Heart (tissue), 3 donors: ENCODE results near the gene SHQ1.

- RAMPAGE, long total RNA, 2 experiments, result no peak in any of the 2 experiments
These were observed 375.3 kb downstream of the FOXP1 start for GRCh38 chr3:71208082-71208699.

DNA sequence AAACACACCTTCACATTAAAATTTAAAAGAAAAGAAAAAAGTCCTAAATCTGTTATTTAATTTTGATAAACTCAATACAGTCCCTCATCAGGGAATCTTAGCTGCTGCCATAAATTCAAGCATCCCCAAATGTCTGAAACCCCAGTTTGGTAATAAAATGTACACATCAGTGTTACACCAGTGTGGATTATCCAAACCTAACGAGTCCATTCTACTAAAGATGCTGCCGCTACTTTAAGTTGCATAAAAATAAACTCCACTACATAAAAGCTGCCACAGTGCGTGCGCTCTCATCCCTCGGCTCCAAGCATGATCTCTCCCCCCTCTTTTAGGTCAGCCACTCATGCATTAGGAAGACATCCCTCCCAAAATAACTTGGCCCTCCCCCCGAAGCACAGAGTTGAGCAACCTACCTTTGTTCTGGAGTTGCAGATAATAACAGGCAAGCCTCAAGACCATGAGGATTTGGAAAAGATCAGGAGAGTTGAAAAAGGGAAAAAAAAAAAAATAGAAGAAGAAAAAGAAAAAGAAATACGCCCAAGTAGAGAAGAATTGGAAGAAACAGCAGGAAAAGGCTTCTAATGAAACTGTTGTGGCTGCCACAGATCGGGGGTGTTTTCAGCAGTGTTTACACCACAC, 339.4 kb downstream of the FOXP1 start:
- RAMPAGE, long total RNA, 2 experiments, result start-site peak on the plus strand in 1 of 2 experiments, centred at position 432 of the sequence, 37 reads per replicate

DNA sequence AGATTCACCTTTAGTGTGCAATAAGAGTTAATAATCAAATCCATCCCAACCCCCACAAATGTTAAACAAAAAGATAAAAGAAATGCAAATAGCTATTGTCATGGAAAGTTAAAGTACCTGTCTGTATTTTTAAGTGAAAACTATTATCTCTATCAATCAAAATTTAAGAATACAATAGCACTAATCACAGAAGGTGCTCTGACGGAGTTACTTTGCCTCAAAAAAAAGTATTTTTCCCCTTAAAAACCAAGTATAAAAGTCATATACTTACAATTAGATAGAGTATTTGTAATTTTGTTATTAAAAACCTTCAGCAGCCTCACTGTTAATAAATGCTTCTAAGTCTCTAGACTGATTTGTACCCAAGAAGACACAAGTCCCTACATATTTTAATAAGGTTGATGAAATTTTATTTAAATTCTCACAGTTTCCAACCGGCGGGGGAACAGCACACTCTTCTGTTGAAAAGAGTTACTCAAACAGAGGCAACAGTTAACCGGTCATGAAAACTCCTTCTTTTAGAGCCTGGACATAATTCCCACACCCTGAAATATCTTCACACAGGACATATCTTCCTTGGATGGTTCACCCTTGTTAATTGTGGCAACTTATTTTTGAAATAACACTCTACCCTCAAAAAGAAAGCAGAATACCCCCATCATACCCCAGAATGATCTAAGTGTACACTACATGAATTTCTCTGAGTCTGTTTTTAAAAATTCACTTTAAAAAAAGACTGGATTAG, 278.9 kb downstream of the FOXP1 start:
- RAMPAGE, long total RNA, 2 experiments, result no peak in any of the 2 experiments

DNA sequence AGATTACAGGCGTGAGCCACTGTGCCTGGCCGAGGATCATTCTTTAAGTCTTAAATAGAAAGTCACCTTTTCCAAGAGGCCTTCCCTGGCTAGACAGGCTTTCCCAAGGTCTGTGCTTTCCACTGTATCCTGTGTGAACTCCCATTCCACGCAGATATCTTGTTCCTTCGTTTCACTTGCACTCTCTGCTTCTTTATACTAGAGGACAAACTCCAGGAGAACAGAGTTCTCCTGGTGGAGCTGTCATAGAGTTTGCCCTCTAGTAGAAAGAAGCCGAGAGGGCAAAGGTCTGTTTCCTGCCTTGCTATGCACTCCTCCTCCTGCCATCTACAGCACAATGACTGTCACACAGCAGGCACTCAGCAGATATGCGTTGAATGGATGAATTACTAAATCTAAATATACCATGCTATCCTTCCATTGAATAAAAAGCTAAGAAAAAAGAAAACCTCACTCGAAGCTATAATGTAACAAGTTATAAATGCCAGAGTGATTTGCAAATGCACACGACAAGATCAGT, 211.2 kb downstream of the FOXP1 start:
- RAMPAGE, long total RNA, 2 experiments, result no peak in any of the 2 experiments

- RAMPAGE, long total RNA, 2 experiments, result no peak in any of the 2 experiments
These were observed 141.4 kb downstream of the FOXP1 start for GRCh38 chr3:71441910-71442825.

DNA sequence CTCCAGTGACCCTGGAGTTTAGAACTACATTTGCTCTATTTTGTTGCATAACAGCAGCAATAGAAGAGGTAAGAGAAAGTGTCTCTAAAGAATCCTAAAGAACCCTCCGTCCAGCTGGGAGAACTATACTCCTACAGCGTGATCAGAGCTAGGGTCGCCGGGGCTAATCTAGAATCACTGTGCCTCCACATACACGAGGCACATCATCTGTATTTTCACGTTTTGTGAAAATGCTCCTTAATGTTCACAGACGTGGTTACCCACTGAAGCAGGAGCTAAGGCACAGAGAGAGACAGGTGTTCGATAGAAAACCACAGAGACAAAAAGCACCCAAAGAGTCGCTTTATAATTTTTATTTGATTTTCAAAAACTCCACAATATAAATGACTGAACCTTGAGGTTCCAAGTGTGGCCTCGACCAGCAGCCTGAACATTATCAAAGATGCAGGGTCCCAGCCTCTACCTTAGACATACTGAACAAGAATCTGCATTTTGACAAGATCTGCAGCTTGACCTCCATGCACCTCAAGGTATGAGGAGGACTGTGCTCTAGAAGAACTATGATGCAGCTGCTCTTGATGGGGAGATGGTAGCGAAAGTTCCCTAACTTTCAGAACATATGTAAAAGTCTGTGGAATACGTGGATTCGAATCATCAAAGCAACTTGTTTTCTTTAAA, 129.3 kb downstream of the FOXP1 start:
- RAMPAGE, long total RNA, 2 experiments, result no peak in any of the 2 experiments

DNA sequence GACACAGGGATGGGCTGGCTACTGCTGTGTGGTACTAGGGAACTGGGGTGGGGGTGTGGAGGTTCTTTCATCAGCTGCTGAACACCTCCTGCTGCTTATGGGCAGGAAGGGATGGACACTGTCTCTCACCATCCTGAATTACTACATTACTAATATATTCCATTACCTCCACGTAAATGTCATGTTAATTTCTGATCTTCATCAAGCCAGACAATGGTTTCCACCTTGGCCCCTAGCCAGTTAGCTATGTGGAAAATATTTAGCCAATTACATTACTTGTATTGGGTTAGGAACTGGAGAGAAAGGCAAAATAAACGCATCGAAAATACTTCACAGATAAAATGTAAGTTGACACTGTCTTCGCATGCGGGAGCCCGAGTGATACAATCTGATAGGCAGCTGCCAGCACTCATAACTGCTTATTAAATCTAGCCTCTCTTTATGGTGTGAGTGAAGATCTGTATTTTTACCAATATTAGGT, 95.1 kb downstream of the FOXP1 start:
- RAMPAGE, long total RNA, 2 experiments, result no peak in any of the 2 experiments

- RAMPAGE, long total RNA, 2 experiments, result no peak in any of the 2 experiments
These were observed 10.4 kb downstream of the FOXP1 start for GRCh38 chr3:71573030-71573591.

DNA sequence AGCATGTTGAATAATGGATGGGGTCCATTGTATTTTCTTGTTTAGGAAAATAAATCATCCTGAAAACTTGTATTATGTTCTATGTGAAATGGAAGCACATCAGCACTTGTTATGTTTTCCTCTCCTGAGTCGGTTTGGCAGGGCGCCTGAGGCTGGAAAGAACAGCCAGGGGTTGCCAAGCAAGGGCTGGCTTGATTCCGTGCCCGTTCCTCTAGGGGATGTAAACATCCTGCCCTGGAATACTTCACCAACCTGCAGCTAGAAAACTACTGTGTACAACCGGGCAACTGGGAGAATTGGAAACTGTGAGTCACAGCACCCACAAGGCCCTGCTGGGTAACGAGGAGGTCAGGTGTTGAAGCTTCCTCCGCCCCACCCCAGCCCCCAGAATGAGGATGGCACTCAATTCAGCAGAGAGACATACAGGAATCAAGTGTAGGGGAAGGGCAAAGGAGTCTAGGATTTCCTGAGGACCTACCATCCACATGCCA, 67.1 kb downstream of the EIF4E3 start:
- RAMPAGE, long total RNA, 2 experiments, result no peak in any of the 2 experiments

DNA sequence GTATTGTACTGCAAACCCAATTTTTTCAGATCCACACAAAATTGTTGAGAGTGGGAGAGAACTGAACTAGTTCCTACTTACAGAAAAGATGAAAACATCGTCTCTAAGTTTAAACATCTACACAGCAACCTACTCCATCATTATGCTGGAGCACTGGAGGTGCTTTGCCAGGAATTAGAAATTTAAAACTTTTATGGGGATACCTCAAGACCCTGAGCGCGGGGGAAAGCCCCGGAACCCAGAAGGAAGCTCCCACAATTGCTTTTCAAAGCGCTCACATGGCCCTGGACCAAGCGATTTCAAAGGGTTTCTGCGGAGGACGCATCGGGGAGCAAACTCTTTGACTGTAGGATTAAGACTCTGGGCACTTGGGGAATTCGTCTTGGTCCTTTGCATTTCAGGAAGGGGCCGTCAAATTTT, 778 bp downstream of the PROK2 start:
- RAMPAGE, long total RNA, 2 experiments, result no peak in any of the 2 experiments

DNA sequence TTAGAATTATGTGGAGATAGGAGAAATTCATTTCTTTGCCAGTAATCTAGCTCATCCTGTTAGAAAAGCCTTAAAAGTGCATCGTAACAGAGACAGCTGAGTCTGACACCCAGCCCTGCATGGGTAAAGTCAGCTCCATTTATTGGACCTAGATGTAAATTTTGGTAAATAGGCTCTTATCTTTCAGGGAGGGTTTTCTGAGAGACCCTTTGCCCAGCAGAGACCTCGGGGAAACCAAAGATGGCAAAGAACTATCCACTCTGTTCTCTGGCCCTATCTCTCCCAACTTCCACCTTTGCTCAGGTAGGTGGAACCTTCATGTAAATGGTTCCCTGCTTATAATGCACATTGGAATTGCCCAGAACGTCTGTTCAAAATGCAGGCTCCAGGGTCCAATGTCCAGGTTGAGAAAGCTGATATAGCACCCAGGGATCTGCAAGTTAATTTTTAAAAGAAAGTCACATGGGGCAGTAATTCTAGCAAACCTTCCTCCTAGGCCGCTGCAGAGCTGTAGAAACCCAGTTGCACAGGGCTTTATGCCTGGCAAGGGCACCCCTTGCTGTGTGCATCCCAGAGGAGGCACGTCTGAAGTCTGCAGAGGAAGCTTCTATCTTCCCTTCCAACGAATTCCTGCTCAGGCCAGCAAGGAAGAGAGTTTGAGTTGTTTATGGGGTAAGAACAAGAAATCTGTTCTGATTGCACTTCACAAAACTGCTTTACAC, 366.0 kb upstream of the PROK2 start:
- RAMPAGE, long total RNA, 2 experiments, result no peak in any of the 2 experiments

GRCh38 chr3:72318341-72318960, 529.8 kb downstream of the SHQ1 start:
- RAMPAGE, long total RNA, 2 experiments, result no peak in any of the 2 experiments

DNA sequence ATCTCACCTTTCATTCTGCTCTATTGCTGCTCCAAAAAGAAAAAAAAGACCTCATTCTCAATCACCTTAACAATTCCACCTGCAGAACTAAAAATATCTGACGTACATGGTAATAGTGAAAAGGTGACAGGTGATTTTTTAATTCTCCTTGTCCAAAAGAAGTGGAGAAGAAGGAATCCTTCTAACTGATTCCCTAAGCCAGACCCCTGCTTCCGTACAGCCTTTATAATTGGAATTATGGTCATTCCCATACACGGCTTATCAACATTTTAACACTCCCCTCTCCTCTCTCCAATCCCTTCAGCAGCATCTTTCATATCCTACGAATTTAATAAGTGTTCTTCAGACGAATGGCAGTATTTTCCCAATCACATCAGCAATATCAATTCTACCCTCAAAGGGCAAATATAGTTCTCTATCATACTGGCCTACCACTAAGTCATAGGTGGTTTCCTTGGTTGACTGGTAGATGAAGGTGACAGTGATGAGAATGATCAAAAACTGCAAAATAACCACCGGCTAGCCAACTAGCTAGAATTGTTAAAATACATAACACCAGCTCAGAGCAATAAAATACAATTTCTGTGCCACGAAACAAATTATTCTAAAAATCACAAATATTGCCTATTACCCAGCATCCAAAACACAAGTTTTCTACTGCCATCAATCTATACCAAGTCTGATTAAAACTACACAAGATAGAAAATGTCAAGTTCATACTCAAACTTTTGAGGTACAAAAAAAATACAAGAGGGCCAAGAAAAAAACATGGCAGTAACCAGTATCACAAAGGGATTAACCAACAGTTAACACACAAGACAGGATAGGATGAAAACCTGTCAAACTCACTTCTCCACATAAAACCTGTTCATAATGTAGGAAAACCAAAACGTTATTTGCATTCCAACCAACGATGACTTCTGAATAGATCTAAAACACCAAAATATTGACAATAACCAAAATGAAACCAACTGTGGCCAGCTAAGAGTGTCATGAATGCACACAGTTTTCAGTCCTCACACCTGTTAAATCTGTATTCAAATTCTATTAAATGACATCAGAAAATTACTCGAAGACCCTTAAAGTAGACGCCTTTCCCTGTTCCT, 404.3 kb downstream of the SHQ1 start:
- RAMPAGE, long total RNA, 2 experiments, result no peak in any of the 2 experiments

- RAMPAGE, long total RNA, 2 experiments, result no peak in any of the 2 experiments
These were observed 365.4 kb downstream of the SHQ1 start for GRCh38 chr3:72482788-72483363.

DNA sequence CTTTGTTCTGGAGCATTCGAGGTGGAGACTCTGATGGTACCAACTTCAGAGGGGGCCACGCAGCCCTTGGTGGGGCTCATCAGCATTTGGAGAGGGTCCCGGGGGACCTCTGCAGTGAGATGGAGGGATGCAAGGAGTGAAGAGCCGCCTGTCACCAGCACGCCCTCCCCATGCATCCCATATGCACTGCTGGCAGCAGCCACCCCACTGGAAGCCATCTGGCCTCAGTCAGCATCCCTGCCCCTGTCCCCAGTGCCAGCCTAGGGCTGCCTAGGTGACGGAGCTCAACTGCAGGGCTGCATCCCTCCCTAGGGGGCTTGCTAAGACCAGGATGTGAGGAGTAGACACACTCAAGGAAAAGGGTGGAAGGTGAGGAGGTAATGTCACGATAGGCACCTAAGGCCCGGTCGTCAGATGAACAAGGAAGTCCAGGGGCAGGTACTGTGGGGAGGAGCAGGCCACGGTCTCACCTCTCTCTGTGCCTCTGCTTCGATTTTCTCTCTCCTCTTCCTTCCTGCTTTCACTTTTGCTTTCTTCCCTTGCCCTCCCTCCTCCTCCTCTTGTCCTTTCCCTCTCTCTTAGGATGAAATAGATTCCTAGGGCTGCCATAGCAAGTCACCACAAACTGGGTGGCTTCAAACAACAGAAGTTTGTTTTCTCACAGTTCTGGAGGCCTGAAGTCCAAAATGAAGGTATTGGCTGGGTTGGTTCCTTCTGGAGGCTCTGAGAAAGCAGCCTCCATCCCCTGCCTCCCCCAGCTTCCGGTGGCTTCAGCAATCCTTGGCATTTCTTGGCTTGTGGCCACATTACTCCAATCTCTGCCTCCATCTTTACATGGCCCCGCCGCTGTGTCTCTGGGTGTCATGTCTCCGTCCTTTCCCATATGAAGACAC, 298.4 kb downstream of the SHQ1 start:
- RAMPAGE, long total RNA, 2 experiments, result no peak in any of the 2 experiments

DNA sequence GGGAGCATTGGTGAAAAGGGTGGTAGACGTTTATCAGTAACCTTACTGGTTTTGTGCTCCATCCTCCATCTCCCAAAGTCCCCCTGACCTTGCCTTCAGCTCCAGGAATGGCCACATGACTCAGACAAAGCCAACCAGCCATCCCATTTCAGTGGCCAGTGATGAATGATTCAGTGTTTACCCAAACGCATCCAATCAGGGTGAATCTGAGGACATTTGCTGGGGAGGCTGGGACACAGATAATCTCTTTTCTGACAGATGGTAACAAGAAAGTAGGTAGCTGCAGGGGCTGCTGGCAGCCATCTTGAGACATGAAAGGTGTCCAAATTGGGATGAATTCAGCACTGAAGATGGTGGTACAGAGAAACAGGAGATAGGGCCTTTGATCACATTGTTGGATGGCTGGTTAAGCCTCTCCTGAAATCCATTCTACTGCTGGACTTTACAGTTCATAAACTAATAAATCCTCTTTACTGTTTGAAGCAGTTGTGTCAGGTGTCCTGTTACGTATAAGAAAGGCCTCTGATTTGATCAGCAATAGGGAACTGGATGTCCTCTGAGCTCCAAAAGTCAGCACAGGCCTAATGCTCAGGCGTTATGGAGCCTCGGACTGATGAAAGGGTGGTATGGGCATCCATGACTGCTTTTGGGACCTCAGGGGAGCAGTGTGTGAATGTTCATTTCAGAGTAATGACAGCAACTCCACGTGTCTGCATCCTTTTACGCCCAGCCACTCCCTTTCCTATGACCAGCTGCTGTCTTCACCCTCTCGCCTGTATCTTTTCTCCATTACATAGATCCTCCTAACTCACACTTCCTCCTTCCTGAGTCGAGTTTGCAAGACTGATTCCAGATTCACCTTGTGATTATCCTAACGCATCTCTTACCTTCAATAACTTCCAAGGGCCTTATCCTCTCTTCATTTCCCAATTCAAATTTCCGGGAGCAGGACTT, 107.9 kb downstream of the SHQ1 start:
- RAMPAGE, long total RNA, 2 experiments, result no peak in any of the 2 experiments

DNA sequence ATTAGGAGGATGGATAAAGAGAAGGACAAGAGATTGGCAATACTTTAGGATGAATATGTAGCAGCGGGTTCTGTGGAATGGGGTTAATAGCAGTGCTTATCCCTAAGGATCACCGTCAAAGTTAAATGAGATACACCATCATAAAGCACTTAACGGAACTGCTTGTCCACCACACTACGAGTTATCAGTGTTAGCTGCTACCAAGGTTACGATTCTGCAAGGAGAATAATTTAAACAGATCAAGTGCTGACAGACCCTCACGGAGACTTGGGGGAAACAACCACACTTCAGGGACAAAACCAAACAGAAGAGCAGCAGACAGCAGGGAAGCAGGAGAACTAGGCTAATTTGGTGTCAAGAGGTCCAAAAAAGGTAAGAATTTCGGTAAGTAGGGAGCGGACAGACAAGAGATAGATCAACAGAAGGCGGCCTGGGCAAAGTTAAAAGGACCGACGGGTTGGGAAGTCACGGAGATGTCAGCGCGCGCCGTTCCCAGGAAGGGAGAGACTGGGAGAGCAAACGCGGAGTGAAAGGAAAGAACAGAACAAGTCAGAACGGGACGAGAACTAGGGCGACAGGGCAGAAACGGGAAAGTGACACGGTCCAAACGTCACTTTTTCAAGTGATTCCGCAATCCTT, 786 bp downstream of the SHQ1 start:
- RAMPAGE, long total RNA, 2 experiments, result no peak in any of the 2 experiments

- RAMPAGE, long total RNA, 2 experiments, result start-site peak on the minus strand in 1 of 2 experiments, at chr3:72848376-72848421 at its widest, 209 reads per replicate
These were observed at the start of gene SHQ1 for GRCh38 chr3:72847979-72848869. Gene SHQ1 (minus strand): TSS chr3:72848445.

GRCh38 chr3:73511537-73511985, 113.2 kb downstream of the PDZRN3 start:
- RAMPAGE, long total RNA, 2 experiments, result no peak in any of the 2 experiments

- RAMPAGE, long total RNA, 2 experiments, result no peak in any of the 2 experiments
These were observed 161.7 kb upstream of the PDZRN3 start for GRCh38 chr3:73786247-73786965.